Omental fat pad (tissue), 4 donors: ENCODE data around the genes BRD2, ZBTB22 and BAK1.

- PRO-cap, result no peak
- RAMPAGE, long total RNA, 4 experiments, result no peak in any of the 4 experiments
Measured at GRCh38 chr6:32658396-32658907, 8.0 kb downstream of the HLA-DQB1 start.

DNA sequence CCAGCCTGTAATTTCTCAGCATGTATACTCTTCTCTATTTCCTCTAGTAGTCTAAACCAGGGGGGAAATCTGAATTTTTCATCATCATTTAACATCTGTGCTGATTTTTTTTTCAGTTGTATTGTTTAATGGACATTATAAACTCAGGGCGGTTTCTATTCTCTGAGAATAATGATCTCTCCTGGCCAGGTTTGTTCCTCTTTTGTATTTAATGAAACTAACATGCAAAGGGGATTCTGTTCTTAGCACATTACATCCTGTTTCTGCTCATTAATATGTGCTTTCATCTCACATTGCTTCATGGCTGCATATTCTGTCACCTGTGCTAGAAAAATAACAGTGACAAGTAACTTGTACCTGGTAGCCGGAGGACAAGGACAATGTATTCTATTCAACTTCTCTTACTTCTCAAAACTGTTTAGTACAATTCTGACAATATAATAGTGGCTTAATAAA, 819 bp downstream of the HLA-DOB start:
- PRO-cap, result no peak
- RAMPAGE, long total RNA, 4 experiments, result no peak in any of the 4 experiments

DNA sequence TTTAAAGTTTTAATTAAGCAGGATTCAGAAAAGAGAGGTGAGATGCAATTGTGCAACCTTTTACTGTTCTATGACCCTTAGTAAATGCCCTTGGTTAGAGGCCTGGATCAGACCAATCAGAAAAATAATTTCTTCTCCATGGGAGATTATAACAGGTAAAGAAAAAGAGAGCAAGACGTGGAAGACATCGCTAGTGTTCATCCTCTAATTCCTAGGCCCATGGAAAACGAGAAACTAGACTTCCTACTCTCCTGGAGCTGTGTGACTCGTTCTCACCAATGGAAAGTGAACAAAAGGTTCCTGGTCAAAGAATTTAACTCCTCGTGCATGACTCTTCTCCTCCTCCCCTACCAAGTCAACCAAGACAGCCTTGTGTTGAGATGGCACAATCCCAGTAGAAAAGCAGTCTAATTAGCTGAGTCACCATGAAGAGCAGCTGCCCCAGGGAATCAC, 2.7 kb upstream of the HLA-DOB start:
- PRO-cap, result no peak
- RAMPAGE, long total RNA, 4 experiments, result no peak in any of the 4 experiments

GRCh38 chr6:32845039-32845995, 1.5 kb upstream of the PSMB8 start:
- PRO-cap, result no peak
- RAMPAGE, long total RNA, 4 experiments, result no peak in any of the 4 experiments

DNA sequence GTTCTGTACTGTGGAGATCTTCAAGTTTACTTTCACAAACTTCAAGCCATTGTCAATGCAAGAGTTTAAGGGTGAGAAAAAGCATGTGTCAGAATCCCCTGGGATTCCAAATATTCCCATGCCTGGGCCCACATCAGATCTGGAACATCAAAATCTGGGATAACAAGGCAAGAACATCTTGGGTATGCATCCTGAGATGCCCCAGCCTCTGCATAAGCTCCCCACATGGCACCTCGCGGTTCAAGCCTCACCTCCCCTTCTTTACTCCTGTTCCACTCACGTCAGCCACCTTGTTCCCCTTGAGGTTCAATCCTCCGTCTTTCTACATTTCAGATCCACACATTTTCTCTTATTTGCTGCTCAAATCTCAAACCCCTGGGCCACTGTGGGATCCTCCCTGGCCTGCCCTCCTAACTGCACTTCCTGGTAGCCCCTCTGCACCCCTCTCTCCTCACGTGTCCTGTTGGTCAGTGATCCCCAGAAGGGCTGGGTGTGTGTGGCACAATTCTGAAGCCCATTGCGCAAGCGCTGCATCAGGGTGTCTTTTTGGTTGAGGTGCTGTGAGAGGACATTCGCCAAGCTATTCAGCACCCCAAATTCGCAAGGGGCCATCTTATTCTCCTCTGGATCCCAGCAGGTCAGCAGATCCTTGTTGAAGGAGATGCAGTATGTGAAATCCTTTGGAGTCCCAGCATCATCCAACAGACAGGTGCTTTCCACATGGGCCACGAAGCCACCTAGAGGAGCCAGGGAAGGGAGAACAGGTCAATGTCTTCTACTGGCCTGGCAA, 2.4 kb downstream of the HLA-DMB start:
- PRO-cap, result no peak
- RAMPAGE, long total RNA, 4 experiments, result no peak in any of the 4 experiments

GRCh38 chr6:32967928-32968718, at the start of gene BRD2:
Gene BRD2 (plus strand): TSS chr6:32968594.
- PRO-cap, result bidirectional peak, plus-strand start at chr6:32968600, minus-strand start at chr6:32968491
- RAMPAGE, long total RNA, 4 experiments, result start-site peak on the minus strand in 1 of 4 experiments, at chr6:32968463-32968531 at its widest, 34 reads per replicate

DNA sequence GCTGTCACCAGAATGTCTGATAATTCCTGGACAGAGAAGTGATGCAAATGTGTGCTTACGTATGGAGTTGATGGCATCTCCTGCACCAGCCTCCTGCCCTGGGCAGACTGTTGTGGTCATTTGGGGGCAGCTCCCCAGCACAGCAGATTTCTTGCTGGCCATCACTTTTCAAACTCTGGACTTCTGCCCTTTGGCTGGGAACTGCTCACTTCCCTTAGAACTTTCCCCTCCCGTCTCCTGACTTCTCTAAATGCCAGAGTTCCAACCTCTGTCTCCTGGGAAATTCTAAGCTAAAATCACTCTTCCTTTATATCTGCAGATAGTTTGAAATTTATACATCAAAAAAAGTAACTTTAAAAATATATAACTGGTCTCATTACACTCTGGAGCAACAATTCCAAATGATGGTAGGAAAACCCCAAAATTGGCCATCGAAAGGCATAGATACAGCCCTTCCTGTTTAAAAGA, 5.9 kb upstream of the HLA-DOA start:
- PRO-cap, result no peak
- RAMPAGE, long total RNA, 4 experiments, result no peak in any of the 4 experiments

- PRO-cap, result no peak
- RAMPAGE, long total RNA, 4 experiments, result no peak in any of the 4 experiments
Measured at GRCh38 chr6:33206791-33207297, 1.5 kb upstream of the RING1 start.

GRCh38 chr6:33280363-33281240, 3.7 kb downstream of the B3GALT4 start:
- PRO-cap, result no peak
- RAMPAGE, long total RNA, 4 experiments, result no peak in any of the 4 experiments

DNA sequence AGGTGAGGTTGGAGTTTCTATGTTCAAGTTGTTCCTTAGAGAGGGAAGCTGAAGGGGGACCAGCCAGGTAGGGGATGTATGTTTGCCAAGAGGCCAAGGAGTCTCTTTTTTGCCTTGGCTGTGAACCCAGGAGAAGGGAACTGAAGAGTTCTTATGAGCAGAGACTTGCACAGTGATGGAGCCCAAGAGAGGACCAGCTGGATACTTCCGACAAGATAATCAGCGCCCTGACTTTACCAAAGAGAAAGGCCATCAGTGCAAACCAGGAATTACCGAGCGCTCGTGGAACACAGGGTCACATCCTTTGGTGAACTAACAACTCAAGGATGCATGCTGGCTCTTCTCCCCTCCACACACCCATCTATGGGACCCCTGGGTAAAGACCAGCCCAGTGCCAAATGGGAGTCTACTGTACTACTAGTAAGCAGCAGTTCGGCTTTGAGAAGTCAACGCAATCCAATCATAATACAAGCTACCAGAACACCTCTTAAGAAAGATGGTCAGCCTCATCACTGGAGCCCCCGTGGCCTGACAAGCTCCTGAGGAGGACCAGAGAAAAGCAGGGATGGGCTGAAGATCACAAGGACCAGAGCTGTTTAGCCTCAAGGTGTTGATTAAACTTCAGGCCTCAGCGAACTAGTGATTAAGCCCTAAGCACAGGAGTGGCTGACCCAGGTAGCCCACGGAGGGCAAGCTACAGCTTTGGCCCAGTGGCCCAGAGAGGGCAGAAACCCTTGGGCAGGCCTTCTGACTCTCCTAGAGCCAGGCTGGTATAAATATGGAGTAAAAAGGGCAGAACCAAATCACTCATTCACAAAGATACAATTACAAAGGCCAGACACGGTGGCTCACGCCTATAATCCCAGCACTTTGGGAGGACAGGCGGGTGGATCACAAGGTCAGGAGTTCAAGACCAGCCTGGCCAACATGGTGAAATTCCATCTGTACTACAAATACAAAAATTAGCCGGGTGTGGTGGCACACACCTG, 5.5 kb downstream of the B3GALT4 start:
- PRO-cap, result no peak
- RAMPAGE, long total RNA, 4 experiments, result no peak in any of the 4 experiments

- PRO-cap, result no peak
- RAMPAGE, long total RNA, 4 experiments, result no peak in any of the 4 experiments
Measured at GRCh38 chr6:33296453-33297156, 2.1 kb downstream of the RGL2 start.

DNA sequence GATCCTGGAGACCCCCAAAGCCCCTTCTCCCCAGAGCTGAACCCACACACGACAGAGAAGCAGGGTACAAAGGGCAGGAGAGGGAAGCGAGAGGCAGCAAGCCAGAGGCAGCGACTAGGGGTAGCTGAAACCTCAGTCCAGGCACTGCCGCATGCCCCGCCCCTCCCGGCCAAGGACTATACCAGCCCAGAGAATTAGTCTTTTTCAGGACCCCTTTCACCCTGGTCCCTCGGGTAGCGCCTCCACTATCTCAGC, 1.4 kb downstream of the RGL2 start:
- PRO-cap, result no peak
- RAMPAGE, long total RNA, 4 experiments, result no peak in any of the 4 experiments

DNA sequence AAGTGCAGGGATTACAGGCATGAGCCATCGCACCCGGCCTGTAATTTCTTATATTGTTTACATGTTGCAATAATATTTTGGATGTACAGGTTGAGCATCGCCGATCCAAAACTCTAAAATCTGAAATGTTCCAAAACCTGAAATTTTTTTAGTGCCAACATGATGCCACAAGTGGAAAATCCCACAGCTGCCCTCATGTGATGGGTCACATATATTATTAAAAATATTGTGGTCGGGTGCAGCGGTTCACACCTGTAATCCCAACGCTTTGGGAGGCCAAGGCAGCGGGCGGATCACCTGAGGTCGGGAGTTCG, 4.1 kb upstream of the RGL2 start:
- PRO-cap, result no peak
- RAMPAGE, long total RNA, 4 experiments, result no peak in any of the 4 experiments

GRCh38 chr6:33317302-33318688, at the start of gene ZBTB22:
Gene ZBTB22 (minus strand): TSS chr6:33317744.
- PRO-cap, result unidirectional peak, minus-strand start at chr6:33317742
- RAMPAGE, long total RNA, 4 experiments, result no peak in any of the 4 experiments

- PRO-cap, result no peak
- RAMPAGE, long total RNA, 4 experiments, result no peak in any of the 4 experiments
Measured at GRCh38 chr6:33428444-33429065, 8.7 kb downstream of the SYNGAP1 start.

DNA sequence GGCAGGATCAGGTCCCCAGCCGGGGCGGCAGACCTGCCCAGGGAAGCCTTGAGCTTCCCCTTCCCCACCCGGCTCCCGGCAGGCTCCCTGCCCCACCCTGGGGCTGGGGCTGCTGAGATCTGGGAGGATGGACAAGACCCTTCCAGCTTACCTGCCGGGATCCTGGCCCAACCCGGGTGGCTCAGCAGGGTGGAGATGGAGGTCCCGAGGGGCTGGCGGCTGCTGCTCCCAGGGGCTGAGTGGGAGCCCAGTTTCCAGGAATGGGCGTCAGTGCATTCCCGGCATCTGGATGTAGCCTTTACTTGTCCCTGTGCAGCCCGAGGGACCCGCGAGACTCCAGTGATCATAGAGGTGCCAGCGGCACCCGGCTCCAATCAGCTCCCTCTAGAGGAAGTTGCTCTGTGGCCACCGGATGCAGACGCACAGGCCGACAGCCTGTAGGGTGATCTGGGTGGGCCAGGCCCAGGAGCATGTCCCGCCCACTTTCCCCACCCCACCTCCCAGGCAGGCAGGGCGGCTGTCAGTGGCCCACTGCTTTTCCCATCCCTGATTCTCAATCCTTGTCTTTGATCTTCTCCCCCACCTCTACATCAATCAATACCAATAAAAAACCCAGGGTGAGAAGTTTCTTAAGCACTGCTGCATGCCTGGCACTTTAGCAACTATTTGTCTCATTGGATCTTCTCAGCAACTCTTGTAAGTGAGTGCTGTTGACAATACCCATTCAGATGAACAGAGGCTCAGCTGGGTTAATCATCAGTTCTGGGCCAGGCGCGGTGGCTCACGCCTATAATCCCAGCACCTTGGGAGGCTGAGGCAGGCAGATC, at the start of gene BAK1:
BAK1 (minus strand) TSS at position 403 of the 827 bp plus-strand sequence.
- PRO-cap, result no peak
- RAMPAGE, long total RNA, 4 experiments, result start-site peak on the minus strand in 3 of 4 experiments, centred at positions 190 to 357 of the sequence, 15 to 289 reads per replicate

GRCh38 chr6:33631849-33632992, 11.1 kb downstream of the ITPR3 start:
- PRO-cap, result no peak
- RAMPAGE, long total RNA, 4 experiments, result no peak in any of the 4 experiments

DNA sequence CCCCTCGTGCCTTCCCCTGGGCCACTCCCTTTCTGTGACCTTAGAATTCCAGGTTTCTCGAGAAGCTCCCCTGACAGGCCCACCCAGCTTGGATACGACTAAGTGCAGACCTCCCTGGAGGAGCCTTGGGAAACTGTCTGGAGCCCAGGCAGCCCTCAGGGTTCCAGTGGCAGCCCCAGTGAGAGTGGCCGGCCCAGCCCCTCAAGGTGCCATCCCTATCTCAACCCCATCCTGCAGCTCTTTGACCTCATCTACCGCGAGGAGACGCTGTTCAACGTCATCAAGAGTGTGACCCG, 20.9 kb downstream of the UQCC2 start:
- PRO-cap, result no peak
- RAMPAGE, long total RNA, 4 experiments, result no peak in any of the 4 experiments

- PRO-cap, result no peak
- RAMPAGE, long total RNA, 4 experiments, result no peak in any of the 4 experiments
Measured at GRCh38 chr6:33704613-33705007, 6.9 kb downstream of the UQCC2 start.

- PRO-cap, result no peak
- RAMPAGE, long total RNA, 4 experiments, result no peak in any of the 4 experiments
Measured at GRCh38 chr6:33718113-33718722, 6.7 kb upstream of the UQCC2 start.